Temporal lobe (tissue), 2 donors: ENCODE data around the genes ARID3B and CYP1A1.

DNA sequence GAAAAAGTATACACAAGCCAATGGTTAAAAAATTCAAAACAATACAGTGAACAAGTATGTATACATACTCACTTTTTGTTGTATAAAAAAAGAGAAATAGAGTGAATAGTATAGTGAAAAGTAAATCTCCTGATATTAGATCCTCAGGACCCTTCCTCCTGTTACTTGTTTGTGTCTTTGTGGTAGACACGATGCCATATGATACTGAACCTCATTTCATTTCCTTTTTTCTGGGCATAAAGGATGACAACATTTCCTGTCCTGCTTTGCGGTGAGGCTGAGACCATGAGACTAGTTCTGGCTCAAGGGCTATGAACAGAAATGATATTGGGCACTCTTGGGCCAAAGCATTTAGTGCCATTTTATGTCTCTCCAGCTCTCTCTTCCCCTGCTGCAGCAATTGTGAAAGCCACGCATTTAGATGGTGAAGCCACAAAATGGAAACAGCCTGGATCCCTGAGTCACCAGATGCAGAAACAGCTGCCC lies 29.0 kb upstream of the ARID3B start:
- RAMPAGE, long total RNA: no peak

- RAMPAGE, long total RNA: no peak
Measured at GRCh38 chr15:74541107-74541840, at the start of gene ARID3B. Gene ARID3B, plus strand, starts transcription at chr15:74541220.

DNA sequence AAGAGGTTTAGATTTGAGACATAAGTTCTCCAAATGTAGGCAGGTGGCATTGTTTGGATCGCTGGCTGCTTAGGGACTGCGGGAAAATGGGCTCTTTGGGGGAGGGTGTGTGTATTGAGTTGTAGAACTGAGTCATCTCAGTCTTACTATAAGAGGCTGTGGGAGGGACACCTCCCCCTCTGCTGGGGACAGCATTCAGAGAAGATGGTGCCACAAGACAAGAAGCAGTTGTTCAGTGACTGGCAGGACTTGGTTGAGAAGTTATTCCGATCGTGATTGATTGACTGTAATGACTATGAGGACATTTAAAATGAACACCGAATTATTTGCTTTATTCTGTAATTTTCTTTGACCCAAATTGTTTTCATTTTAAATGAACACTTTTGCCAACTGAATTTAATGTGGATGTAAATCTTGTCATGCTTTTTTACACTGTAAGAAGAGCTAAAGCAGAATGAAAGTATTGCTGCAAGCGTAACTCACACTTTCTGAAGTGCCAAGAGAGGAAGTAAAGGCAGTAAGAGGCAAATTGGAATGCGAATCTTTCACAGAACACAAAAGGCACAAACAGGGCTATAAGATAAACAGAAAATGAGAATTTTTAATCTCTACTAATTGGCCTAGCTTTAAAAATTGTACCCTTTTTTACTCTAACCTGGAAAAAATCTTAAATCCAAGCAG lies 1.0 kb downstream of the ARID3B start:
- RAMPAGE, long total RNA: no peak

DNA sequence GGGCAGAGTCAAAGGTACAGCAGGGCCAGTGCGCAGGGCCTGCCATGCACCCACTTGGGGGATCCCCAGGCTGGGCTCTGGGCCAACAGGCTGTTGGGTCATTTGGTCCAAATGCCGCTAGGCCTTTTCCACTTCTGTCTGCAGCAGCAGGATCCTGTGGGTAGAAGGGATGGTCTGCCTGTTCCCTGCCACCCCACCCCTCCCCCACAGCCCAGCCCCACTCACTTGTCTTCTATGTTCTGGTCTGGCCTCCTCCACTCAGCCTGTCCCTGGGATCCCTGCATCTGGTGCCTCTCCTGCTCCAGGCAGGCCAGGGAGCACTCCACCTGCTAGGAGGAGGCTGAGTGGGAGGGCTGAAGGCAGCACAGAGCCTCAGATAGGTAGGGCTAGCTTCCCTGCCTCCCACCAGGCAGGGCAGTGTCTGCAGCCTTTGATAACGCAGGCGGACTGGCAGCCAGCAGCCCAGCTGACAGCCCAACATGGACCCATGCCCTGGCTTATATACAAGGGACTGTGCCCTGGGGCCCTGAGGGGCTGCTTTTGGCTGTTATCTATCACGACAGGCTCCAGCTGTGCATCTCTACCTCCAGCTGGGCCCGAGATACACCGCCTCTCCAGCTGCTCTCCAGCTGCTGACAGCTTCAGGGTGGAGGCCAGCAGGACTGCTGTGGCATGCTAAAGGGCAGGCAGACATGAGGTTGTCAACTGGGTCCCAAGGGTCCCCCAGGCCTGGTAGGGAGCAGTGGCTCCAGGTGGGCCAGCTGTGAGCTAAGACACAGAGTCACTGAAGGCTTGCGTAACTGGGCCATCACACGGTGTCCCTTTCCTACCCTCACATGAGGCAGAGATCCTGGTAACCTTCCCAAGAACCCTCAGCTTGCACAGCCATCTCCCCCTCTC lies 5.3 kb upstream of the CLK3 start:
- RAMPAGE, long total RNA: no peak

- RAMPAGE, long total RNA: no peak
Measured at GRCh38 chr15:74614542-74615103, 1.0 kb upstream of the CLK3 start.

DNA sequence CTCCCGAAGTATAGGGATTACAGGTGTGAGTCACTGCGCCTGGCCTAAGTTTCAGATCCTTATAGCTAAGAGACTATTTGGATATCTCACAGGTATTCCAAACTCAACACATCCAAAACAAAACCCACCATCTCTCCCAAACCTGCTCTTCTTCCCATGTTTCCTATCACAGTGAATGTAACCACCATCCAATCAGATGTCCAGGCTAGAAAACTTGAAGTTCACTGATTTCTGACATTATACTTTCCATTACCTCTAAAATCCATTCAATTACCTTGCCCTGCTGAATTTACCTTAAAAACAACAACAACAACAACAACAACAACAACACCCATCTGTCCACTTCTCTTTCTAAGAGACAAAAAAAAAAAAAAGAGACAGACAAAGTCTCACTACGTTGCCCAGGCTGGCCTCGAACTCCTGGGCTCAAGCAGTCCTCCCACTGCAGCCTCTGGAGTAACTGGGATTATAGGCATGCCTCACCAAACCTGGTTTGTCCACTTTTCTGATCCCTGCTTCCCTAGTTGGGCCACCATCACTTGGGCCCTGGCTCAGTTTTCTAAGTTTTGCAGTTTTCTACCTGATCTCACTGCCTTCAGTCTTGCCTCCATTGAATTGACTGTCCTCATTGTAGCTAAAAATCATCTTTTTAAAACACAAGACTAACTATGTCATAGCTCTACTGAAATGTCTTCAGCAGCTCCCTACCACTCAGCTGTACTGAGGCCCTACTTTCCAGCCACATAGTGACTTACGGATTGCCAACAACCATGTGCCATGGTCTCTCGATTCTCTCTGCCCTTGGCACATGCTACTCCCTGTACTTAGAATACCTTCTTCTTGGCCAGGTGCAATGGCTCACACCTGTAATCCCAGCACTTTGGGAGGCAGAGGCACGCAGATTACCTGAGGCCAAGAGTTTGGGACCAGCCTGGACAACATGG lies 23.2 kb downstream of the CLK3 start:
- RAMPAGE, long total RNA: no peak

DNA sequence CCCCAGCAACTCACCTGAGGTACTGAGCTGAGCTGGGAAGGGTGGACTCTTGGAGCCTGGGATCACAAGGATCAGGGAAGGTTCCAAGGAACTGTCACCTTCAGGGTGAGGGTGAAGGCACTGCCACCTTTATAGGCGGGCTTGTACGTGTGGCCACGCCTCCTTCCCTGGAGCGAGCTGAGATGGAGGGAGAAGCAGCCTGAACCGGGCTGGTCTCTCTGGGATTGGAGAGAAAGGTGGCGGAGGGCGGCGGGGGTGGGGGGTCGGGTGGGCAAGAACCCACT lies at the start of gene CYP1A1:
CYP1A1 (minus strand) TSS at position 102 of the 284 bp plus-strand sequence.
- RAMPAGE, long total RNA: no peak

- RAMPAGE, long total RNA: no peak
Measured at GRCh38 chr15:74781604-74782017, 269 bp upstream of the CSK start.

DNA sequence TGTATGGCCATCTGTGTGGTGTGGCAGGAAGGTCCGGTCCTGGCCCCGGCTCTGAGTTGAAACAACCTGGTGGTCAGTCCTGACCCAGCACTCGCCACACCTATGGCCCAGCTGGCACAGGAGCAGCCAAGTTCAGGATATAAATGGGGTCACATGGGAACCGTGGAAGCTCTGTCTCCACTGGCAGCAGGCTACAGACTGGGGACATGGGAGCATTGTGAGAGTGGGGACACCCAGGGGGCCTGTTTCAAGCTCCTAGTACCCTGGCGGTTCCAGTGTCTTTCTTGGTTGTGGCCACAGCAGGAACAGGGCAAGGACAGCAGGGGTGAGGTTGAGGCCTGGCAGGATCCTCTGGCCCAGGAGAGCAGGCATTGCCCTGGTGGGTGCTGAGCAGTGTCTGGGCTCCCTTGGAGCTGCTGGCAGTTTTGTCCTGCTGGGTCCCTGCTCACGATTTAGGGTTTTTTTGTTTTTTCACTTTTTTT lies 1.9 kb downstream of the CSK start:
- RAMPAGE, long total RNA: no peak

- RAMPAGE, long total RNA: no peak
Measured at GRCh38 chr15:74800064-74801315, 12.1 kb upstream of the LMAN1L start.

- RAMPAGE, long total RNA: no peak
Measured at GRCh38 chr15:74831632-74832216, 5.3 kb downstream of the CPLX3 start.

DNA sequence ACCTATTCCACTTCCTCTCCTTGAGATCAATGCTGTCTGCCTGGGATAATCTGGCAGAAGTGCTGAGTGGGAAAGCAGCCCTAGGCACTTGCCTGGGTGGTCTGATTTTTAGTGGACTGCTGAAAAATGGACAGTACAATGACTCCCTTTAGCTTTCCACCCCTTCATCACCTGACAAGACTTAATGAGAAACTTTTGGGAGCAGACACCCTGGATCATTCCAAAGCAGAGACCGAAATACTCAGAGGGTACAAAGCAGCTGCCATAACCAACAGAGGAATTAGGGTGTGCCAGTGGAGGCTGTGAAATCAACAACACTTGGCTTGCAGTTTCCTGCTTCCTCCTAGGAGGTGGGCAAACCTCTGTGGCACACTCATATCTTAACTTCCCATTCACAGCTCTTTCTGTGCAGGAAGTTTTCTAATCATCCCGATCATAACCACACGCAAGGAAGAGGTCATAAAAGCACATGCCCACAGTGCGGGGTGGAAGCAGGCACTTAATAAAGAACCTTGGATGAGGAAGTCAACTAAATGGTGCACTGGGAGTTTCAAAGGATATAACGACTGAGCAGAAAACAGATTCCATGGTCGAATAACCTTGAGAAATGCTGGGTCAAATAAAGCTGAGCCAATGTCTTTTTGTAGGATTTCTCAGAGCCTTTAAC lies 5.2 kb downstream of the SCAMP2 start:
- RAMPAGE, long total RNA: no peak

- RAMPAGE, long total RNA: no peak
Measured at GRCh38 chr15:74869313-74870381, 3.5 kb downstream of the SCAMP2 start.

DNA sequence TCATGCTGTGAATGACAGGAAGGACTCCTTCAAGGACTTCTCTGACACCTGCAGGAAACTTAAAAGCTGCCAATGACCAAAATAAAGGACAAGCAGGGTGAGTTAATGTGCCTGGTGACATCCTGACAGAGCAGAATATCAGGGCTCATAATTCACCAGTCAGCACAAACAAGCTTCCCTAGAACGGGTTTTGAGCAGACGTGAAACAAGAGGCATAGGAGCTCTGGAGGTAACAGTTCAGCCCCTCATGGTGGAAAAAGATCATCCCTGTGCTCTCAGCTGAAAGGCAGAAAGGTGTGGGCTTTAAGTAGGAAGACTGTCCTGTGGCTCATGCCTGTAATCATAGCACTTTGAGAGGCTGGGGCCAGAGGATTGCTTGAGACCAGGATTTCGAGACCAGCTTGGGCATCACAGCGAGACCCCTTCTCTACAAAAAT lies 2.3 kb downstream of the SCAMP2 start:
- RAMPAGE, long total RNA: no peak

GRCh38 chr15:74935116-74935670 lies 2.7 kb downstream of the COX5A start:
- RAMPAGE, long total RNA: no peak

DNA sequence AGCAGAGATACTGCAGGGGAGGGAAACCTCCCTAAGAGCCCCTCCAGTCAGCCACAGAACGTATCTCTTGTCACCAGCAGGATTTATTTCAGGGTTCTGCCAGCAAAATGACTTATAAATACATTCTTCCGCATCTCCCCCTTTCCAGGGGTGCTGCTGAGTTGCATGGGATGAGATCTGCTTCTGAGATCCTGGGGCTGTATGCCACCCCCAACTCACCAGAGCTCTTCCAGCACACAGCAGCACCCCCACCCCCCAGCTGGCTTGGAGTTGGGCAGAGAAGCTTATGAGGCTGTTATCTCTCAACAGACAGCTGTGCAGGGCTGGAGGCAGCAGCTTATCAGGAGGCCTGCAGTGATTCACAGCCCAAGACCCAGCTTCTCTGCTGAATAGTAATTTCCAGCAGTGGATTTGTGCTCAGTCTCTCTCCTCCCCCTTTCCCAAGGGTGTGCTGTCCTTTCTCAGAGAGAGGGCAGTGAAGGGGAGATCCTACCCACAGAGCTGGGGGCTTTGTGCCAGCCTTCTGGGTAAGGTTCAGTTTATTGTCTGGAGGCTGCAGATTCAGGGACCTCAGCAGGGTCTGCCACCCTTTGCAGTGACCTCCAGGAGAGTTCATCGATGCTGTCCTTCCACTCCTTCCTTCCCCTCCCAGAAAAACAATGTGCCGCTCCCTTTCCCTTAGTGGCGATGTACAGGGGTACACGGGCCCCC lies 2.1 kb downstream of the RPP25 start:
- RAMPAGE, long total RNA: no peak

DNA sequence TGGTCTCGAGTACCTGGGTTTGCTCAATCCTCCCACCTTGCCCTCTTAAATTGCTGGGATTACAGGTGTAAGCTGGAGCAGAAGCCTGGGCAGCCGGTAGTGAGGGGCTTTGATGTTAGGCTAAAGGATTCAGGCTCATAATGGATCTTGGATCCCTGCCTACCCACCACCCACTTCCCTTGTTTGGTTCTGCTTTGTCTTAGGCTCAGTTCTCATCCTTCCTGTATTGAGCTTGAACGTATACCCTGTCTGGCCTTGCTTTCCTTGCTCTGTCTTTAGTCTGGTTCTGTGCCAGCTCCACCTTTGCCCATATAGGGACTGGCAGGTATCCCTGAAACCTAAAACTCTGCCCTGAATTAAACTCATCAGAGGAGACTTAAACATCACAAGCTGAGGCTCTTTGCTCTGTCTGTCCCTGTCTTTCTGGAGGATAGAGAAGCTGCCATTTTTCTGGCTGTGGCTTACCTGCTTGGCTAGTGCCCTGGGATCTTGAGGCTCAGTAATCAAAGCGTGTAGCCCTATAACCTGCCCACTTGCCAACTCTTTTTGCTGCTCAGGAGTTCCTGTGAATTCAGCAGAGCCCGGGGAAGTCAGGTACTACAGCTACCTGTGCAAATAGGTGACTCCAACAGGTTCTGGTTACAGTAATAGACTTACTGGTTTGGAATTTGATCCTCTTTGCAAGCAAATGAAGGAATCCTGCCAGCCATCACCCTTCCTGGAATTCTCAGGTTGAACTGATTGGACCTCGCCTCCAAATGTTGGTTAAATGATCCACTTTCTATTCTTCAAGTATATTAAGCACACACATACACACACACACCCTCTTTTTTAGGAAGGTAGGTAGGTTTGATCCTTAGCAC lies 2.0 kb downstream of the PPCDC start:
- RAMPAGE, long total RNA: no peak

- RAMPAGE, long total RNA: no peak
Measured at GRCh38 chr15:75036223-75036763, 12.9 kb downstream of the PPCDC start.

DNA sequence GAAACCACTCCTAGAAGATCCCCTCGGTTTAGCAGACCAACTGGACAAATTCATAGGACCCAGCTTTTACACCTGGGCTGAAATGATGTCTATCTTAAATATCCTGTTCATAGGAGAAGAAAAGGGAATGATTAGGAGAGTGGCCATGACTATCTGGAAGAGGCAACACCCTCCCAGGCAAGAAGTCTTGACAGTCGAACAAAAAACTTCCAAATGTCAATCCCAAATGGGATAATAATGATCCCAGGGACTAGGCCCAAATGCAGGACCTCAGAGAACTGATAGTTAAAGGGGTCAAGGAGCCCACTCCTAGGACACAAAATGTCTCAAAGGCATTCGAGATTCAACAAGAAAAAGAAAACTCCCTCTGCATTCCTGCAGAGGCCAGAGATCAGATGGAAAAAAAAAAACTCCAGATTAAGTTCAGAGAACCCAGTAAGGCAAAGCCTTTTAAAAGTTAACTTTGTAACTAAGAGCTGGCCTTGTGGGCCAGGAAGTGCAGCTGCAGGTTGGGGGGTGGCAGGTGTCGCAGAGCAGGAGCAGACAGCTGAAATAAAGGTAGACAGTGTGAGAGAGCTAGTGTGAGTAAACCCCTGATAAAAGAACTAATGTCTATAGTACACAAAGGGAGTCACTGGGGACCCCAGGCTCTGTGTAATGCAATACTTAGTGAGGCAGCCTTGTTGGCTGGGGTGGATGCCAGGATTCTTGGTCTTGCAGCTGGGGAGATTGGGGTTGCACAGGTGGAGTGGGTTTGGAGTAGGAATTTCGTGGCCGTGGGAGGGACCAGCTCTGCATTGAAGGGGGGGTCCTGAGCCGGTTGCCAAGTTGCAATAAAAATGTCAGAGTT lies 41.9 kb downstream of the PPCDC start:
- RAMPAGE, long total RNA: no peak

GRCh38 chr15:75067160-75067476 lies 43.7 kb downstream of the PPCDC start:
- RAMPAGE, long total RNA: no peak